MCF 10A (cell line): ENCODE data around the genes LTA, LTB and SAPCD1.

- PRO-cap, result no peak
- RRBS, result no CpG with 5 or more reads among the region's 7 CpGs
Observed at GRCh38 chr6:31469892-31470884, 27.8 kb upstream of the MICB start.

DNA sequence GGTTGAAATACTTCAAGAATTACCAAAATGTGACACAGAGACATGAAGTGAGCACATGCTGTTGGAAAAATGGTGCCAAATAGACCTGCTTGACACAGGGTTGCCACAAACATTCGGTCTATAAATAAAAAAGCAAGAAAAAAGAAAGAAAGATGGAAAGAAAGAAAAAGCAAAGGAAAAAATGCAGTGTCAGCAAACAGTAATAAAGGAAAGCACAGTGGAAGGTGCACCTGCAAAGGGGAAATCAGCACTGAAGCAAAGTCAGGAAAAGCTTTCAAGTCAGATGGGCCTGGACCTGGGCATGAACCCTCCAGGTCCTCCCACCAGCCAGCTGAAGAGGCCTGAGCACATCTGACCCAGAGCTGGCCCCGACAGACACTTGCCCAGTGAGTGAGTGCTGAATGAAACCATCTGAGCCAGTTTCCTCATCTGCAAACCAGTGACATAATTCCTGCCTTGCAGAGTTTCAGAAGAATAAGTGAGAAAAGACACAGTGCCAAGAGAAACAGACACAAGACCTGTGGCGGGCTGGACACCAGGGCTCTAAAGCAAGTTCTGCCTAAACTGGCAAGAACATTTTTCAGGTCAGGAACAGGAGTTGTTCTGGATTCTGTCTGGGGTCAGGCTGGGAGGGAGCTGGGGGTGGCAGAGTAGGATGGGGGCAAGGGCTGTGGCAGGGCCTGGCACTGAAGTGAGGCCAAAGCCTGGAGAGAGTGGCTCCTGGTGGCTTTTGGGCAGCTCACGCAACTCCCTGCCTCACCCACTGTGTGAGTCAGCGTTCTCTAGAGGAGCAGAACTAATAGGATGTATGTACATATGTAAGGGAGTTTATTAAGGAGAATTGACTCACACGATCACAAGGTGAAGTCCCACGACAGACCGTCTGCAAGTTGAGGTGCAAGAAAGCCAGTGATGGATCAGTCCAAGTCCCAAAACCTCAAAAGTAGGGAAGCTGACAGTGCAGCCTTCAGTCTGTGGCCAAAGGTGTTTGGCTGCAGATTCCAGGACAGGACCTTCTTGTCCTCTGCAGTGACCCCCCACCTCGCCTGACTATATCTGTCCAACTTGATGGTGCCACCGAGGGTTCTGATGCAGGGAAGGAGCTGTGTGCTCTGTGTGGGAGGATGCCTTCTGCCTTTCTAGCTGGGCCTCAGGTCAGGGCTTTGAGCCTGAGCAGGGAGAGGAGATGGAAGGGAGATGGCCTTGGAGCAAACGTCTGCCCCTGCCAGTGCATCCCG is 23.7 kb upstream of the MICB start:
- PRO-cap, result bidirectional peak, plus-strand start at position 481 of the sequence, minus-strand start at position 373 of the sequence; bidirectional peak, plus-strand start at position 970 of the sequence, minus-strand start at position 693 of the sequence
- RRBS, result no CpG with 5 or more reads among the region's 12 CpGs

DNA sequence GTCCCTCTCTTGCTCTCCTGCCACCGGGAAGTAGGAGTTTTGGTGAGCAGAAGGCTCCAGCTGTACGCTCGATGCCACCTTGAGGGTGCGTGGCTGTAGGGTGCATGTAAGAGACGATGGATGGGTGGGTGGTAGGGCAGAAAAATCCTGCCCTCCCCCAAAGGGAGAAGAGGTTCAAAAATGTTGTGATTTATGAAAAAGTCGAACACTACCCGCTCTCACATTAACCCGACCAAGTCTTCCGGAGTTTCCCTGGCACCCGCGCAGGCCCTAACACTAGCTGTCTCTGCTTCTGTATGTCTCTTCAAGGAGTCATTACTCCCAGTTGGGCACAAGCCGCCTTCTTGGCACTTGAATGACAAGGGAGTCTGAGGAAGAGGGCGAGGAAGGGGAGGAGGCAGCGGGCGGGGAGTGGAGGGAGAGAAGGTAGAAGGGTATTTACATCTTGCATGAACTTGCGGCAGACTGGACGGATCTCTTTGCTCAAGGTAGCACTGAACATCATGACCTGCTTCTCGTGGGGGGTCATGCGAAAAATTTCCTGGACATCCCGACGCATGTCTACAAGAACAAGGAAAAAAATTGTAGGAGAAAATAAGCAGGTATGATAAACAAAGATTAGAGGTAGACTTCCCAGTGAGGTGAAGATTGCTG is 6.3 kb downstream of the MCCD1 start:
- PRO-cap, result no peak
- RRBS, result no CpG with 5 or more reads among the region's 21 CpGs

GRCh38 chr6:31539071-31539349 is 2.8 kb downstream of the DDX39B start:
- PRO-cap, result no peak
- RRBS, result no CpG with 5 or more reads among the region's 1 CpG

DNA sequence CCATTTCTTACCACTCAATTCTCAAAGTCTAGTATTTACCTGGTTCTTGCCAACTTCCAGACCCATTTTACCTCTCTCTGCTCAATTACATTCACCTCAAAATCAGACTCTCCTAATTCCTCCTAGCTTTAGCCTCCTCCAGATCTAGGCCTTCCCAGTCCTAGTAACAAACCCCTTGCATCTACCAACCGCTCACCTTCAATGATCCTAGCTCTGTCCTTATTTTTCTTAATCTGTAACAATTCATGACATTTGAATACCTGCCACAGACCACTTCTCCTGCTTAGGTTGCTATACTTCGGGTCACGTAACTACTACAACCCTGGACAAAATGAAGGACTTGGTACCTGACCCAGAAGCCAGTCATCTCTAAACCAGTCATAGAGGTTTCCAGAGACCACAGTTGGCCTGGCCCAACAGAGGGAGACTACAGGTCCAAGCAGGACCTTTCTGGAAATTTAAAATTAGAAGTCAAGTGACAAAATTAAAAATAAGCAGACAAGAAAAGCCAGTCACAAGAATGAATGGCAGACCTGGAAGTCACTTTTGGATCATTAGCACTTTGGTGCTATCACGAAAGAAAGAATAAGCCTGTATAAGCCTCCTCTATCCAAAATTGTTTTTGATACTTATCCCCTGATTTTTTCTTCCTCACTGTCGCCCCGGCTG is 2.3 kb downstream of the DDX39B start:
- PRO-cap, result no peak
- RRBS, result no CpG with 5 or more reads among the region's 6 CpGs

GRCh38 chr6:31571911-31573196 is at the start of gene LTA:
Gene LTA, plus strand, starts transcription at chr6:31572289.
- PRO-cap, result no peak
- RRBS, result 77% methylated on average over 7 of the region's 30 CpGs

DNA sequence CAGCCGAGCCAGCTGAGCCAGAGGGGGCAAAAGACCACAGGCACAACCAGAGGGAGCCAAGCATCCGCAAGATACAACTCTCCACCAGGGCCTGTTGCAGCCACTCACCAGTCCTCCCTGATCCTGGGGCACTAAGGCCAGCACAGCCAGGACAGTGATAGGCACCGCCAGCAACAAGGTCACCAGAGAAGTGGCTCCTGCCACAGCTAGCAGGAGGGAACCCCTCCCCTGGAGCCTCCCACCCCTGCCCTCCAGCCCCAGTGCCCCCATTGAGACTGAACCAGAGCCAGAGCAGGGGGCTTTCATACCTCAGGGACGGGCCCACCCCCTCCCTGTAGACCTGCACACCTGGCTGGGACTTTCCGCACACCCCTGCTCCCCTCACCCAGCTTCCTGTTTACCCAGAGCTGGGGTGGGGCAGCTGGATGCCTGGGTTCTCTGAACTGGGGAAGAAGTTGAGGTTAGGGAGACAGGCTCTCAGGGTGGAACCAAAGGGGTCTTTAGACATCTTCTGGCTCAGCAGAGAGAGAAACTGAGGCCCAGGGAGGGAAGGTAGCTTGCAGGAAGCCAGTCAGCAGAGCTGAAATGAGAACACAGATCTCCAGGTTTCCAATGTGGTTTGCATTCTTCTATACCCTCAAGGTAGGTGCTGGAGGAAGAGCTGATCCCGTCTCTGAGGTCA is at the start of gene LTB:
Gene LTB (minus strand): TSS at position 277 of the 682 bp plus-strand sequence.
- PRO-cap, result no peak
- RRBS, result no CpG with 5 or more reads among the region's 6 CpGs

- PRO-cap, result no peak
- RRBS, result no CpG with 5 or more reads among the region's 14 CpGs
Observed at GRCh38 chr6:31628283-31629380, 8.1 kb downstream of the PRRC2A start.

DNA sequence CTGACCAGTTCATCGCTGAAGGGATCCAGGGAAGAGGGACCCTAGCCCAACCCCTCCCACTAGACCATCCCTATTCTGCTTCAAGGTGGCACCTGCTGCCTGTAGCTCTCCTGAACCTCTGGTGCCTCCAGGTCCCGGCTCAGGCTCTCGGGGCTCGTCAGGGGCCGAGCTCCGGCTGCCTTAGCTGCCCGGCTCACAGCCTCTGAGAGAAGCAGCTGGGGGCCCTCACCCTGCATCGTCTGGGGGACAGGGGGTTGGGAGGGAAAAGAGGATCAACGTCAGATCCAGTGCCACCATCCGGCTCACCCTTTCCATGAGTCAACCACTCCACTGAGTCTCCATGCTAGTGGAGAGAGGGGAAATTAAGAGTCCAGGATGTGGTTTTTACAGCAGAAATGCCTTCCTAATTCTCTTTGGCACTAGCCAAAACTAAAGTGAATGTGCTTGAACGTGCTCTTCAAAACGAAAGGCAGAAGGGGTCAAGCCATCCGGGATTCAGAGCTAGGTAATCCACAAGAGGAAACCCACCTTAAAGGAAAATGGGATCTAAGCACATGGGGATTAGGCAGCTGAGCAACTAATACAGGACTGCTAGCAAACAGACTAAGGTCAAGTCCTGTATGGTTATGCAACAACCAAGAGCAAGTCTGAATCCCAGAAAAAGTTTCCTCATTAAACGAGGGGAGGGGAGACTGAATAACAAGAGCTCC is 12.9 kb downstream of the BAG6 start:
- PRO-cap, result no peak
- RRBS, result 97% methylated on average over 5 of the region's 14 CpGs

GRCh38 chr6:31658482-31659408 is 1.8 kb downstream of the C6orf47 start:
- PRO-cap, result no peak
- RRBS, result 78% methylated on average over 2 of the region's 13 CpGs

- PRO-cap, result no peak
- RRBS, result no CpG with 5 or more reads among the region's 10 CpGs
Observed at GRCh38 chr6:31666623-31667121, 792 bp downstream of the CSNK2B start.

- PRO-cap, result no peak
- RRBS, result no CpG with 5 or more reads among the region's 8 CpGs
Observed at GRCh38 chr6:31668925-31669601, 713 bp upstream of the LY6G5B start.

- PRO-cap, result no peak
- RRBS, result no CpG with 5 or more reads among the region's 3 CpGs
Observed at GRCh38 chr6:31686902-31687486, 6.1 kb upstream of the LY6G5C start.

DNA sequence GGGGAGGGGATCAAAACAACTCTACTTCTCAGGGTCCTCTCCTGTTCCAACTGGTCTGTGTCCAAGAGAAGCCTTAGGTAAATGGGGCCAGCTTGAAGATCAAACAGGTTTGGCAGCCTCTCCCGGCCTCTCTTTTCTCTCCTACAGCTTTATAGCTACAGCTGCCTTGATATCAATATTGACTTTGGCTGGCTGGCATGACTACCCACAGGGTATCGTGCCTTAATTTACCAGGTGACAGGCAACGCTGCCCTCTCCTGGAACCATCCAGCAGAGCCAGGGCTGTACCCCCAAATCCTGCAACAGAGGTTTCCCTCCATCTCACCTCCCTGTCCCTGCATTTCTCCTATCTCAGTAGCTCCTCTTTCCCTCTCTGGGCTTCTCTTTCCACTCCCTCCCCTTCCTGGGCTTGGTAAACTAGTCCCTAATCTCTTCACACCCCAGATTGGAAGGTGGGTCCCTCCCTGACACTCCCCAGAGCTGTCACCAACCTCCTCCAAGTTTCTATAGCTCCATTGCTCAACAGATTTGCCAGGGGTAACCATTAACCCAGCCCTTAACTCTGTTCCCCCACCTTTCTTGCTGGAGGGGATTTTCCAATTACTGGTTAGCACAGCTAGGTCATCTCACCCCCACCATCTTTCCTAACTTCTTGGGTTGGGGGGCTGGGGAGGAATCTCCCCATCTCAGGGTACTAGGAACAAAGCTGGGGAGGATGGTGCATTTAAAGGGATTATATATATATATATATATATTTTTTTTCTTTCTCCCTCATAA is 1.3 kb upstream of the MSH5 start:
- PRO-cap, result no peak
- RRBS, result no CpG with 5 or more reads among the region's 3 CpGs

- PRO-cap, result no peak
- RRBS, result no CpG with 5 or more reads among the region's 4 CpGs
Observed at GRCh38 chr6:31762471-31762804, at the start of gene SAPCD1. Gene SAPCD1, plus strand, starts transcription at chr6:31762656.

GRCh38 chr6:31776007-31776490 is 1.1 kb downstream of the VWA7 start:
- PRO-cap, result no peak
- RRBS, result no CpG with 5 or more reads among the region's 18 CpGs

DNA sequence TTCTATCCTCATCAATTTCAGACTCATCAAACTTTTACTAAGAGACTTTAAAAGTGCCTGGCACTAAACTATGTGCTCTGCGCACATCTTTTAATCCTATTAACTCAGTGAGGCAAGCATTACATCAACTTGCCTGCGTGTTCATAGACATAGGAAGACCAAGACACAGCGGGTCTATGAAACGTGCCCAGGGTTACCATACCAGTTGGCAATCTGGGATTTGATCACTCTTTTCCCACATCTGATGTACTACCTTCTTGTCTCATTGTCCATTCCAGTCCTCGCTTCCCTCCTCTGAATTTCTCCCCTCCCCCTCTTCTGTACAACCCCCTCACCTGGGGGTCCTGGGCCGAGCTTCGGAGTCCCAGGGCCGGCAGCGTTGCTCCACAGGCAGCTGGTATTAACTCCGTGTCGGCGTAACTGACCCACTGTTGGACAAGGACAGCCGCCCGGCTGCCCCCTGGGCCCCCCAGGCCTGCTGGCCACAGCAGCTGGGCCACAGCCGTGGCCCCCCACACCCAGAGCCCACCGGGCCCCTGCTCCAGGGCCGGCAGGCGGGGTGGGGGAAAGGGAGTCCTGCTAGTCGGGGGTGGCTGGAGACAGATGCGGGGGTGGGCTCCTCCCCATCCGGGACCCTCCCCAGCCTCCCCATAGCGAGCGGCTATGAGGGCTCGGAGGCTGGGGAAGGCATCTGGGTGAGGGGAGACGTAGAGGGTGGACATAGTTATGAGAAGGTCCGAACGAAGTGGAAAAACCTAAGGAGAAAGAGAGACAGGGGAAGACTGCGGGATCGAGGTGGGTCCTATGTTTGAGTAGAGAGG is 846 bp downstream of the VARS1 start:
- PRO-cap, result bidirectional peak, plus-strand start at position 144 of the sequence, minus-strand start at position 101 of the sequence; bidirectional peak, plus-strand start at position 690 of the sequence, minus-strand start at position 422 of the sequence
- RRBS, result 1% methylated on average over 10 of the region's 29 CpGs

DNA sequence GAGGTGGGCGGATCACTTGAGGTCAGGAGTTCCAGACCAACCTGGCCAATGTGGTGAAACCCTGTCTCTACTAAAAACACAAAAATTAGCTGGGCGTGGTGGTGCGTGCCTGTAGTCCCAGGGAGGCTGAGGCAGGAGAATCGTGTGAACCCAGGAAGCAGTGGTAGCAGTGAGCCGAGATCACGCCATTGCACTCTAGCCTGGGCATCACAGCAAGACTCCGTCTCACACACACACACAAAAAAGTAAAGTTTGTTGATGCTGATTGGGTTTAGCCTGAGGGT is 2.8 kb downstream of the HSPA1A start:
- PRO-cap, result bidirectional peak, plus-strand start at position 137 of the sequence, minus-strand start outside the sequence
- RRBS, result no CpG with 5 or more reads among the region's 7 CpGs

- PRO-cap, result no peak
- RRBS, result no CpG with 5 or more reads among the region's 8 CpGs
Observed at GRCh38 chr6:31823697-31824193, 3.8 kb upstream of the HSPA1B start.

- PRO-cap, result no peak
- RRBS, result no CpG with 5 or more reads among the region's 16 CpGs
Observed at GRCh38 chr6:31861882-31862300, 730 bp downstream of the NEU1 start.